Epithelial cell of esophagus (primary cell): ENCODE measurements around a stretch of chr2.

DNA sequence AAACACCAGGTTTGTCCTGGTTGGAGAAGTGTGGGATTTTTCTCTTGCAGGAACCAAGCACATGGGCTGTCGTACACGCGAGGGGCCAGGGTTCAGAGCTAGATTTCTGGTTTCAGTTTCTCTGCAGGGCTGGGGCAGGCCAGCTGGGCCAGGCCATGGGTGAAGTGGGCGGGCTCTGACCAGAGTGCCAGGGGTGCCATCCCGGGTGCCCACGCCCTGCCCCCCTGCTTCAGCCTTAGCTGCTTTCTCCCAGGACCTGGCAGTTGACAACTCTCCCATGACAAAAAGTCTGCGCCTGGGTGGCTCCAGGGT, 51.3 kb upstream of the SLC1A4 start:
- RRBS = no CpG with 5 or more reads among the region's 7 CpGs

DNA sequence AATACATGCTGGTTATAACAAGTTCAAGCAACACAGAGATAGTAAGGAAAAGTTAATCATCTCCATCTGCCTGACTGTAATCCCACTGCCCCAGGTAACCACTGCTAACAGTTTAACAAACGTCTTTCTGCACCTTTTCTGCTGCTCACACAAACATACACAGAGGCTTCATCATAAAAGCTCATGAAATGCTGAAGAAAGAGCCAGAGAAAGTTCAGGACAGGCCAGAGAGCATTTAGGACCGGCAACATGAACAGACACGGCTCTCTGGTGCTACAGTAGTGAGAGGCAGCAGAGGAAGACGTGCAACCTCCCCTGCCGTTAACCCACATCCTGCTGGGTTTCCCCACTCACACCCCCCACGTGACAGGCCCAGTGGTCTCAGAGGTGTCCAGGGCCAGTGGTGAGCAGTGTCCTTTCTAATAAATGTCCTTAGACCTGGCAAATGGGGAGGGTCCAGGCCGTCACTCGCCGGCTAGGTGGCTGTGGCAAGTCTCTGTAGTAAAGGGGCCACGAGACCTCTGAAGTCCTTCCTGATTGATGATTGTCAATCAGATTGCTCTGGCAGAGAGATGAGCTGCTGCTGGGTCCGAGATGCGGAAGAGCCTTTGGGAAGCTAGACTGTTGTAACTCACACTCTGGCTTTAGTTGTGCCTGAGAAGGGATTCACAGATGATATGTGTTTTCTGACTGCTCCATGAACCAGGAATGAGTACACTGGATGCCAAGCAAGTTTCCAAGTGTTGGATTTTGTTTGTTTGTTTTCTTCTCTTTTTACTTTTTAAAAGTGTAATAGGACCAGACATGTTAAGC, 42.9 kb upstream of the SLC1A4 start:
- RRBS = no CpG with 5 or more reads among the region's 12 CpGs

- RRBS = no CpG with 5 or more reads among the region's 4 CpGs
These were observed 19.6 kb downstream of the CEP68 start for GRCh38 chr2:65075699-65076323.

DNA sequence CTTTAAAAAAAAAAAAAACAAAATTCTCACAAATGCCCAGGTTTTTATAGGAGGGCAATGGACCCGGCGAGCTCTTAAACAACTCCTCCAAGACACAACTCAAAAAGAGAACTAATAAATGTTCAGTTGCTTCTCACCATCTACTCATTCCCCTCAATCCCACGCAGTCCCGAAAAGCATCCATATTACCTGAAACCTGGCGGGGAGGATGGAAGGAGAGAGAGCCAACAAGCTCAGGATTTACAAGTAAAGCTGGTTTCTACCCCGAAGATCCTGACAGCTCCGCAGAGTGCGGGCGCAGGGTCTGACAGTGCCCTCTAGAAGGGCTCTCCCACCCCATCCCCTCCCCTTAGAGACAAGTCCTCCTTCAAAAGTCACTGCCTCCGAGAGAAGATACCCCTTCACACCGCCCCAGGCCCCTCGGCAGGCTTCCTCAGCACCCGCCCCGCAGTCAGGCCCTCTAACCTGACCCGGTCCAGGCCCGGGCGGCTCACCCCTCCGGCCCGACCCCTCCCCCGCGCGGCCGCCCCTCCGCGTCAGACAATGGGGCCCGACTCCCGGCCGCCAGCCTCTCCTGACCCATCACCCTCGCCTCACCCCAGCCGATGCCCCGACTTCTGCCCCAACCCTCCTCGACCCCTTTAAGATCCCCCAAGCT, 582 bp downstream of the RAB1A start:
- RRBS = 4% methylated on average over 10 of the region's 32 CpGs

- RRBS = no CpG with 5 or more reads among the region's 13 CpGs
These were observed 22.8 kb upstream of the ACTR2 start for GRCh38 chr2:65204877-65205100.

- RRBS = no CpG with 5 or more reads among the region's 6 CpGs
These were observed 98.6 kb downstream of the ACTR2 start for GRCh38 chr2:65326183-65326739.

GRCh38 chr2:65366512-65367020, 65.8 kb downstream of the SPRED2 start:
- RRBS = no CpG with 5 or more reads among the region's 9 CpGs

- RRBS = no CpG with 5 or more reads among the region's 1 CpG
These were observed 6.1 kb upstream of the SPRED2 start for GRCh38 chr2:65438420-65438947.

GRCh38 chr2:66426217-66426756, 8.6 kb upstream of the MEIS1 start:
- RRBS = 8% methylated on average over 23 of the region's 34 CpGs

DNA sequence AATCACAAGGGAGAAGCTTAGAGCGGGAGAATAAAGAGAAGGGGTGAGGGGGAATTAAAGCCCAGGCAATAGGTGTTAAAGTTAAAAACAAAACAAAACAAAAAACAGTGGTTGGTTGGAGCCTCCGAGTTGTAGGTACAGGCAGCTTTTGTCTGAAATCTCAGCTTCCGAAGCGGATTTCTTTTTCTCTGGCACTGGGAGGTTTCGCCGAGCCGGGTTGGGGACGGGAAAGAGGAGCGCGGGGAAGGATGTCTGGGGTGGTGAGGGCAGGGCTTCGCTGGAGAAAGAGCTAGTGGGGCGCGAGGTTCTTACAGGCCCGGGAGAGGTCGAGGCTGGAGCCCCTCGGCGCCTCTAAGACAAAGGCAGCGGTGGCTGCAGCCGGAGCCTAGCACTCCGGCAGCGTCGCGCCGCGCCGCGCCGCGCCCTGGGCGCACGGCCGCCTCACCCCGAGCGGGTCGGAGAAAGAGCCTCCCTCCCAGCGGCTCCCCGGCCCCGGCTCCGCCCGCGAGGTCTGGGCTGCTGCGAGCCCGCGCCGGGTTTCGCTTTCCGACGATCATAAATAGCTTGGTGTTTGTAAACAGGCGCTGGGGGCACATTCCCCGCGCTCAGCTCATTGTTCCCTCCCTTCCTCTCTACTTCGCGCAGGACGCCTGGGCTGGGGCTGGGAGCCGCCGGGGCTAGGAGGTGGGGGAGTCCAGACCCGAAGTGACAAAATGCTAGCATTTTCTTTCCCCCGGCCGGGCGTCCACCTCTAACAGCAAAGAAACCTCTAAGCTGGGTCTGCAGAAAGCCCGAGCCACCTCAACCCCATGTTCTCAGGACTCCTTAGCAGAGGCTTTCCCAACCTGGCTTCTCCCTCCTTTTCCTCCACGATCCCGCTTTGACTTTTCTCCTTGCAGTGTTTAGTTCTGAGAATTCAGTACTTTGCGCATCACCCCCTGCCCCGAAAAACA, 867 bp upstream of the MEIS1 start:
- RRBS = 1% methylated on average over 21 of the region's 65 CpGs

DNA sequence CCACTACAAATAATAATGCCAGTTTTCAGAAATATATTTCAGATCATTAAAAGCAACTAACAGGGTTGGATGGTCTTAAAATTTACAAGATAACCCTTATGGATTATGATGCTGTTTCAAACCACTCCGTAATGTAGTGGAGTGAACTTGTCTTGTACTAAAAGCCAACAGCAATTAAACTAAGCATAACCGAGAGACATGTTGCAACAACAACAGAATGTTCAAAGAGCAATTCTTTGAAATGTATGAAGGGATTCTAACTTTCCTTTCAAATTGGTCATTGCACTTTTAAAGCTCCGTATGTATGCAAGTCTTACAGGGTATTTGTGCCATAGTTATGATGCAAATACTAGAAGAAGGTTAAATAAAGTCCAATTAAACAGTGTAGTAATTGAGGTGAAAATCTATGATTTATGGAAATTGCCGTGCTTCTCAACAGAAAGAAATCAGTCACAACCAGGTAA, 341.2 kb upstream of the ETAA1 start:
- RRBS = no CpG with 5 or more reads among the region's 4 CpGs

DNA sequence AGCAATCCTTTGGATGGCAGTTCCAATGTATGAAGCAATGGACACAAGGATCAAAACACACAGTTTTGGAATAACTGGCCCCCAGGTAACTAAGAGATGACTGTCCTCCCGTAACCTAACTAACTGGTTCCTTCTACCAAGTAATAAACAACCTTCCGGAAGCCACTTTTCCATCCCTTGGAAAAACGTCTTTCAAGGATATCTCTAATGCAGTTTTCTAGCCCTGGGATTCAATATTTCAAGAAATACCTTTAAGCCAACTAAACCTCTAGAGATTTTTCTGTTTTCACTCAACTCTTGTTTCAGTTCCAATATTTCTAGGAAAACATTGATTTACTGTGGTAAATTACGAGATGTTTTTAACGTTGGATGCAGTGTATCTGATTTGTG, 153.9 kb upstream of the ETAA1 start:
- RRBS = no CpG with 5 or more reads among the region's 5 CpGs

DNA sequence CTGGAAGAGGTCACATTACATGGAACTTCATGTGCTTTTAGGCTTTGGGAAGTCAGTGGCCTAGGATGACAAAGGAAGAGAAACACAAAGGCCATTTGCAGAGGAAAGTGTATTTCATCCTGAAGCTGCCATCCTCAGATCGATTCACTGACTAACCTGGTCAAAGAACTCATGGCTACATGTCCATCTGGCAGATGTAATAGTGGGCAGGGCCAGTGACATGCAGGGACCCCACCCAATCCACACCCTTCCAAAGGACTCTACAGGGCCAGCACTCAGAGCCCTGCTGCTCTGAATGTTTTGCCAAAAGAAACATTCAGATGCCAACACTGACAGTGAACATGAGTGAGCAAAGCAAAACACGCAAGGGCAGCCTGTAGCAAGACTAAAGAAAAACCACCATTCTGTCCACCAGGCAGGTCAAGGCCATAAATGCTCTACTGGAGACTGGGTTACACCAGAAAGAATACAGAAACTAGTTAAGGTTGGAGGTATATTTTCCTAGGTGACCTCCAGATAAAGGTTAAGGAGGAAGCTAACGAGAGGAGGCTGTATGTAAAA, 176.0 kb downstream of the ETAA1 start:
- RRBS = no CpG with 5 or more reads among the region's 3 CpGs

GRCh38 chr2:67650624-67651268, 253.6 kb downstream of the ETAA1 start:
- RRBS = no CpG with 5 or more reads among the region's 8 CpGs

DNA sequence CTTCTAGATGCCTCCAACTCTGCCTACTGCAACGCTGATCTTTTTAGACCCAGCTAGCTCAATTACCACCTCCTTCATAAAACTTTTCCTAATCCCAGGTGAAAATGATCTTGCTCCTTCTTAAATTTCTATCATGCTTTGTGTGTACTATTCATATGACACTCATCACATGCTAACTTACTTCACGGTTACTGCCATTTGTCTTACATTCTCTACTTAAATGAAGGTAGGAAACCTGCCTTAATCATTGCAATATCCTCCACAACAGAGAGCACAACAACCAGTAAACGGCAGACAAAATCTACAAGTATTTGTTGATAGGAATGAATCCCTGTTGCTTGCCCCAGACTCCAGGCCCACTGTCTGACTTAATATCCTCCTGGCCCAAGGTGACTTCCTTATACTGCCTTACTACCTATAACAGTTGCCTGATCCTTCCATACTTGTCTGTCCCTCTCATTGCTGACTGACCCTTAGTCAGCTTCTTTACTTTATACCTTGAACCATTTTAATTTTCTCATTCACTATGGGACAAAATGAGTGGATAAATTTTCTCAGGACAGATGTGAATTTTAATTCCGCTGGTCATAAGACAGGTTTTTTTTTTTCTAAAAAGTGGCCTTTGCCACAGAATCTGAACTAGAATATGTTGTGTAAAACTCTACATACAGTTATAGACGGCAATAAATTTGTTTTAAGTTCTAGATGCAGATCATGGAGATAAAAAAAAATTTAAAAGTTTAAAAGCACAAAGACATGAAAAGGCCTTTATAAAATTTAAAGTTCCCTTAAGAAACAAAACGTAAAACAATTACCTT, 3.4 kb downstream of the PPP3R1 start:
- RRBS = no CpG with 5 or more reads among the region's 6 CpGs

DNA sequence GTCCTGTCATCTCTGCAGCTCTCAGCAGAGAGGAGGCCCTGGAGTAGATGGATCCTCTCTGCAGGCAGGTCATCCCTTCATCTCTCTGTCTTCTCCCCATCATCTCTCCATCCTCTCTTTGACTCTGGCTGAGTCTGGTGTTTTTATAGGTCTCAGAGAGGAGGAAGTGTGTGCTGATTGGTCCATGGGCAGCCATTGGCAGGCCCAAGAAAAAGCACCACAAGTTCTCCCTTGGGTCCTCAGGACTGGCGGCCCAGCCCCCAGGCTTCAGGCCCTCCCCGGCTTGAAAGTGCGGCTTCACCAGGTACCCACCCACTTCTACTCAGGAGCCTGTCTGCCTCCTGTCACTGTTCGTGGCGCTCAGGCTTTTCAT, 34.5 kb downstream of the FBXO48 start:
- RRBS = no CpG with 5 or more reads among the region's 5 CpGs

GRCh38 chr2:68512844-68513924, 45.8 kb downstream of the APLF start:
- RRBS = no CpG with 5 or more reads among the region's 2 CpGs

DNA sequence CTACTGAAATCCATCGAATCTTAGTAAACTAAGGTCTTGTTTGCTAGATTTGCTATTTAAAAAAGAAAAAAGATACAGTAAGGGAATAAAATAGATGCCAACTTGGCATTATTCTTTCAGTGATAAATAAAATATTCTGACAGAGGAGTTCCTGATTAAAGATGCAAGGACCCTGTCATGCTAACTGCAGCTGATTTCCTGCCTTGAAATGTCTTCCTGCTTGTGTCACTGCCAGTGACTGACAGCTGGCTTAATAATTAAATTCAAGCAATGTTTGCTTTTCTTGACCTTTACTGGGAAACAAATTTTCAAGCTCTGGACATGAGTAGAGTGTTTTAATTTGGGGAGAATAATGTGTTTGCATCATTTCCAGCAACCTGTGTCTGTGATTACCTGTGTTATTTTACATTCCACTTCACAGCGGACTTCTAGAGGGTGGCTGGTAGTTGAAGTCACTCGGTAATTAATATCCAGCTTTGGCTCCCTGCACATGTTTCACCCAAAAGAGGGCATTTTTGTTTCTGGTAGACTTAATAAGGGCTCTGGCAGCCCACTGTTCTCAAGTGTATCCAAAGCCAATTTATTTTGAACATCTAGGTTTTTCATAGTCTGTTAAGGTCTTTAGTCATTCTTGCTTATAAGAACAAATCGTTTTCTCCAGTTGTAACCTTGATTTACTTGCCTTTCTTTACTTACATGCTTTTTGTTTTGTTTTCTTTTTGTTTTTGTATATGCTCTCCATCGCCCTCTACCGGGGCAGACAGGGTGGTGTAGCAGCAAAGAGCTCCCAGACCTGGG, 48.6 kb upstream of the PROKR1 start:
- RRBS = no CpG with 5 or more reads among the region's 6 CpGs

DNA sequence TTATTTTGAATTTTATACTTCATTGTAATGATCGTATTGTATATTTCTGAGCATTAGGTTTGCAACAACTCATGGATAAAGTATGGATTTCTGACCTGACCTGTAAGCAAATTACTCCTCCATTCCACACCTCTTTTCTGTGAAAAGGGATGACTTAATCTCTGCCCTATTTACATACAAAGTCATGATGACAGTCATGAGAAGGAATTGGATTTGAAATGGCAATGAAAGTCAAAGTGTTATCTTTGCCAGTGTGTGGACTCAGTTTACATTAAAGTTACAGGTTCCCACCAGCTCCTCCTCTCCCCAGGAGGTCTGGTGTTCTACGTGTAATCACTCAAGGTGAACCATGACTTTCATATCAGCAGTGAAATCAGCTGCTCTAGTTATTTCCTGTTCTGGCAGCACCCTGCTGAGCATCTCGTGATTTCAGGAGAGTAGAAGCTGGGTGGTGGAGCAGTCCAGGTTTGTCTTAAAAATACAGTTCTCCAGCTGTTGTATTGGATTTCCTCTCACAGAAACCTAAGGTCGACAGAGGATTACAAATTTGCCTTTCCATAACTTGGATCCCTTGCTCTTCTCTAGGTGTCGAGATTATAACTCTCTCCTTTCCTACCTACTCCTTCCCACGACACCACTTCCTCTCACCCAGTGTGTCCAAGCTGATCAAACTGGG, 13.2 kb upstream of the ARHGAP25 start:
- RRBS = no CpG with 5 or more reads among the region's 6 CpGs